HT1080 (cell line): ENCODE results near the gene DFFA.

RAMPAGE:
- cytosol, long total RNA, result no peak
- long total RNA, result no peak
- nucleus, long total RNA, result no peak
Observed at GRCh38 chr1:9437341-9437715, 101.9 kb upstream of the SLC25A33 start.

RAMPAGE:
- cytosol, long total RNA, result no peak
- long total RNA, result no peak
- nucleus, long total RNA, result no peak
Observed at GRCh38 chr1:9440658-9440966, 98.7 kb upstream of the SLC25A33 start.

GRCh38 chr1:9502927-9503718 is 36.1 kb upstream of the SLC25A33 start:
RAMPAGE:
- cytosol, long total RNA, result no peak
- long total RNA, result no peak
- nucleus, long total RNA, result no peak

RAMPAGE:
- cytosol, long total RNA, result no peak
- long total RNA, result no peak
- nucleus, long total RNA, result no peak
Observed at GRCh38 chr1:9556027-9556370, 16.7 kb downstream of the SLC25A33 start.

DNA sequence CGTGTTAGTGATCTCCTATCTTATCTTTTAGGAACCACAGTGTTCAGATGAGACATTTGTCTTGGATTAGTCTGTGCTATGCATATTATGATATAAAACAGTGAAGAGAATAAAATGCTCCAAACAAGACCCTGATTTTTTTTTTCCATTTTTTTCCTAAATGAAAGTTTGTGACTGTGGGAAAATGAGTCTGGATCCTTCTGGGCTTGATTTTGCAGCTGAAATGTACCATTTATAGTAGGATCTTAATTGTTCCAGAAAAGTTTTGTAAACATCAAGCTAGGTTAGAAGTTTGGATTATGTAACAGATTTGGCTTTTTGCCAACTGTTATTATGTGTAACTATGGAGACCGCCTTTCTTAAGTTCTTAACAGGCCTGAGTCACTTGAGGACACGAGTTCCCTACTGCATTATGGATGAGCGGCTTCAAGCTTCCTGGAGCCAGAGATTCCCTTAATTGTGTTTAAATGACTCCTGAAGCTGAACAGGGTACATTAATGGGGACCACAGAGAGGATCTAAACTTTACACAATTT is 22.1 kb downstream of the SLC25A33 start:
RAMPAGE:
- cytosol, long total RNA, result no peak
- long total RNA, result no peak
- nucleus, long total RNA, result no peak

DNA sequence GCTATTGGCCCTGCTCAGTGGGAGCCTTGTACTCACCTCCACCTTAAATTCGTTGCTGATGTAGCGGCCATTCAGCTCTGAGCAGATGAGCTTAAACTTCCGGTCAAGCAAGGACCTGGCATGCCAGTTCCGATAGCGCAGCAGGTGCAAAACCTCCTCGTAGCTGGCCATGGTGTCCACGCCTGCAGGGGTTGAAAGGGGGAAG is 81.7 kb downstream of the PIK3CD start:
RAMPAGE:
- cytosol, long total RNA, result no peak
- long total RNA, result no peak
- nucleus, long total RNA, result no peak

DNA sequence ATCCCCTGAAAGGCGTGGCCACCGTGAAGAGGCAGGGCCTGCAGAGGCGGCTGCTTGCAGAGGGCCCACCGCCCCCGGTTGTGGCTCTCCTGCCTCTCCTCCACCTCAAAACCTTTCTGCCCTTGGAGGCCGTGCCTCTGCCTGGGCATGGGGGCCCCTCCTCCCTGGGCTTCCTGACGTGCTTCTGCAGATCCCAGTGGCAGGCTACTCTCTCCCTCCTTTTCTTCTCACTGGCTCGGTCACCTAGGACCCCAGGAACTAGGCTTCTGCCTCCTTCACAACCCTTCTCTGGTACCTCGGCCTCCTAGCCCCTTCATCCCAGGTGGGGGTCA is 16.2 kb downstream of the CLSTN1 start:
RAMPAGE:
- cytosol, long total RNA, result no peak
- long total RNA, result no peak
- nucleus, long total RNA, result no peak

DNA sequence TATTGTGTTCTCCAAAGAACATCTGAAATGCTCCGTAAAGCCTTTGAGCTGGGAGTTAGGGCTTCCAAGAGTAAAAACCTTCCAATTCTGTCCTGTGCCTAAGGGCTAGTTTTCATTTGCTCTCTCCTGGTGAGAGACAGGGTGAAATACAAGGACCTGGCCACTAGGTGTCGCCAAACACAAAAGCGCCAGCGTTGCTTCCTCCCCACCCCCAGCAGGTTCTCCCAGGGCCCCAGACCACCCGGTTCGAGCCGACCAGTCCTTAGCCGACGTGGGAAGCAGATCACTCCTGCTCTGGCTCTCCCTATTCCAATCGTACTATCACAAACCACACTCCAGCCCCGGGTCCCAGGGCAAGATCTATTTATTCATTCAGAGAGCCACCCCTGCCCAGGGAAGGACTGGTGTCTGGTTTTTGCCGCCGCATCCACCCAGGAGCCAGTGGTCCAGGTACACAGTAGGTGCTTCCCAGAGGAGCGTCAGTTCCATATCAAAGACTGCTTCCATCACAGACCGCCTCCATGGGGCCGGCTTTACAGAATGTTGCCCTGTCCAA is 35.1 kb downstream of the CTNNBIP1 start:
RAMPAGE:
- cytosol, long total RNA, result no peak
- long total RNA, result no peak
- nucleus, long total RNA, result no peak

GRCh38 chr1:9929185-9929963 is 13.8 kb downstream of the LZIC start:
RAMPAGE:
- cytosol, long total RNA, result no peak
- long total RNA, result no peak
- nucleus, long total RNA, result no peak

GRCh38 chr1:9961085-9961726 is 17.9 kb downstream of the NMNAT1 start:
RAMPAGE:
- cytosol, long total RNA, result no peak
- long total RNA, result no peak
- nucleus, long total RNA, result no peak

GRCh38 chr1:10197039-10197376 is 13.4 kb upstream of the KIF1B start:
RAMPAGE:
- cytosol, long total RNA, result no peak
- long total RNA, result no peak
- nucleus, long total RNA, result no peak

DNA sequence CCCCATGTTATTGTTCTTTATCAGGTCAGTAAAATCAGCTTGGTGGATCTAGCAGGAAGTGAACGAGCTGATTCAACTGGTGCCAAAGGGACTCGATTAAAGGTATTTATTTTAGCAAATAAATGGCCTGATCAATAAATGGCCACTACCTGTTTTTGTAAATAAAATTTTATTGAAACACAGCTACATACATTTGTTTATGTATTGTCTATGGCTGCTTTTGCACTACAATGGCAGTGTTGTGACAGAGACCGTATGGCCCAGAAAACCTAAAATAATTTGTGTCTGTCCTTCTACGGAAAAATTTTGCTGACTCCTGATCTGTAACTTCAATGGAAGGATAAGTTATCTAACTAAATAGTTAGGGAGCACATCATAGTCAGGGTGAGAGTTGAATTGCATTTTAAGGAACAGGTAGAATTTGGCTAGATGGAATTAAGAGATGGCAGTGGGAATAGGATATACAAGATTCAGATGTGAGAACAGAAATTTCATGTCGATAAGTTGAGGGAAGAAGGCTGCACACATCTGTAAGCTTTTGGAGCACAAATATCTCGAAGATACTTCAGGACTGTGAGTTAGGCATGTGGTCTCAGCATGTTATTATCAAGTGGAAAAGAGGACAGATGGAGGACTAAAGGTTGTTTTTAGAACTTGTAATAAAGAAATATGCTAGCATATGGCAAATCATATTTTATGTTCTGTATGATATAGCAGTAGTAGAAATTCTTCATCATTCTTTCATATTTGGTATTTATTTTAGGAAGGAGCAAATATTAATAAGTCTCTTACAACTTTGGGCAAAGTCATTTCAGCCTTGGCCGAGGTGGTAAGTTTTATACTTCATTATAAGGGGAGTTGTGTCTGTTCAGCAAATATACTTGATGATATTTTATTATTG is 61.4 kb downstream of the KIF1B start:
RAMPAGE:
- cytosol, long total RNA, result no peak
- long total RNA, result no peak
- nucleus, long total RNA, result no peak

DNA sequence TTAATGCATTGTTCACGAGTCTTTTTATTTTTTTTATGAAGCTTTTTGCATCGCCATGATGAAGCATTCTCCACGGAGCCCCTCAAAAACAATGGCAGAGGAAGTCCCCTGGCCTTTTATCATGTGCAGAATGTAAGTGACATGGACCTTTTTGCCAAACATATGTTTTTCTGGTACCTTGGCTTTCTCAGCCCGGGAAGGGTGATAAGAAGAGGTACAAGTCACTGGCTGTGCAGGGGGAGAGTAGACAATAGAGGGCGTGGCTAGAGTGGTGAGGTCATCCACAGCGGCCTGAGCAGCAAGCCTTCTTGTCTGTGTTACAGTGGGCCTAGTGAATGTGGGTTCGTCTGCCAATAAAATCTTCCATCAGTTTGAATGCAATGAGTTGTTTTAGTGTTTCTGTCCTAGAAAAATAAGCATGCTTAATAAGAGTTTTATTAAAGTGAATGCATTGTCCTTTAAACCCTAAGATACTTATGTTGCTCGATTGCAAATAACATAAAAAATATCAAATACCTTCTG is 59.1 kb upstream of the PGD start:
RAMPAGE:
- cytosol, long total RNA, result no peak
- long total RNA, result no peak
- nucleus, long total RNA, result no peak

GRCh38 chr1:10388214-10388657 is 10.6 kb upstream of the PGD start:
RAMPAGE:
- cytosol, long total RNA, result no peak
- long total RNA, result no peak
- nucleus, long total RNA, result no peak

DNA sequence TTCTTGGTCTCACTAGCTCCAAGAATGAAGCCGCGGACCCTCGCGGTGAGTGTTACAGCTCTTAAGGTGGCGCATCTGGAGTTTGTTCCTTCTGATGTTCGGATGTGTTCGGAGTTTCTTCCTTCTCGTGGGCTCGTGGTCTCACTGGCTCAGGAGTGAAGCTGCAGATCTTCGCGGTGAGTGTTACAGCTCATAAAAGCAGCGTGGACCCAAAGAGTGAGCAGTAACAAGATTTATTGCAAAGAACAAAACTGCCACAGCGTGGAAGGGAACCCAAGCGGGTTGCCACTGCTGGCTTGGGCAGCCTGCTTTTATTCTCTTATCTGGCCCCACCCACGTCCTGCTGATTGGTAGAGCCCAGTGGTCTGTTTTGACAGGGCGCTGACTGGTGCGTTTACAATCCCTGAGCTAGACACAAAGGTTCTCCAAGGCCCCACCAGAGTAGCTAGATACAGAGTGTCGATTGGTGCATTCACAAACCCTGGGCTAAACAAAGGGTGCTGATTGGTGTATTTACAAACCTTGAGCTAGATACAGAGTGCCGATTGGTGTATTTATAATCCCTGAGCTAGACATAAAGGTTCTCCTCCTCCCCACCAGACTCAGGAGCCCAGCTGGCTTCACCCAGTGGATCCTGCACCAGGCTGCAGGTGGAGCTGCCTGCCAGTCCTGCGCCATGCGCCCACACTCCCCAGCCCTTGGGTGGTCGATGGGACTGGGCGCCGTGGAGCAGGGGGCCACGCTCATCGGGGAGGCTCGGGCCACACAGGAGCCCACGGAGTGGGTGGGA is 4.4 kb upstream of the CENPS start:
RAMPAGE:
- cytosol, long total RNA, result no peak
- long total RNA, result no peak
- nucleus, long total RNA, result no peak

GRCh38 chr1:10457707-10458445 is 8.0 kb downstream of the CORT start:
RAMPAGE:
- cytosol, long total RNA, result no peak
- long total RNA, result no peak
- nucleus, long total RNA, result no peak

GRCh38 chr1:10472142-10473054 is at the start of gene DFFA:
TSS of gene DFFA (minus strand) at chr1:10472529.
RAMPAGE:
- cytosol, long total RNA, result start-site peak on the minus strand at chr1:10472465-10472548, 1,003 and 1,124 reads in 2 replicates
- long total RNA, result start-site peak on the minus strand at chr1:10472465-10472533, 538 reads
- nucleus, long total RNA, result start-site peak on the minus strand at chr1:10472484-10472533, 184 and 60 reads in 2 replicates

GRCh38 chr1:10720157-10721104 is 76.0 kb downstream of the CASZ1 start:
RAMPAGE:
- cytosol, long total RNA, result no peak
- long total RNA, result no peak
- nucleus, long total RNA, result no peak

DNA sequence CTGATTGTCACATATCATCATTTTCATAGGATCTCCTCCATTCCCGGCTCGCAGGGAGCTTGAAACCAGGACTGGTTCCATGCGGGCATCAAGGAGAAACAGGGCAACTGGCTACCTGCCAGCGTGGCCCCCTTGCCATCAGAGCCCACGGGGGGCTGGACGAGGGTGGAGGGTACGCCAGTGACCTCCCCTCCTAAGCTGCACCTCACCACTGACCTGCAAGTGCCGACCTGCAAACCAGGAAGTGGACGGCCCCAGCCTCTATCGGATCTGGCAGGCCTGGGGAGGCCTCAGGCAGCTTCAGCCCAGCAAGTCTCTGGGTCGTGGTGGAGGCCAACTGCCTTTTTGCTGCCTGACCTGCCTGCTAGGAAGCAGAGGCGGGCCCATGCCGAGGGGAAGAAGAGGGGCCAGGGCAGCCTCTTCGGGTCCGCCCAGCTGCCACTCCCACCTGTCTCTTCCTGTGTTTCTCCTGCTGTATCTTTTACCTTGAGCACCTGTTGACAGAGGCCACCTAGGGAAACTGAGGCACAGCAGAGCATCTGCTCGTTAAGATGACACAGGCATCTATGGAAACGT is 74.9 kb downstream of the CASZ1 start:
RAMPAGE:
- cytosol, long total RNA, result no peak
- long total RNA, result no peak
- nucleus, long total RNA, result no peak

DNA sequence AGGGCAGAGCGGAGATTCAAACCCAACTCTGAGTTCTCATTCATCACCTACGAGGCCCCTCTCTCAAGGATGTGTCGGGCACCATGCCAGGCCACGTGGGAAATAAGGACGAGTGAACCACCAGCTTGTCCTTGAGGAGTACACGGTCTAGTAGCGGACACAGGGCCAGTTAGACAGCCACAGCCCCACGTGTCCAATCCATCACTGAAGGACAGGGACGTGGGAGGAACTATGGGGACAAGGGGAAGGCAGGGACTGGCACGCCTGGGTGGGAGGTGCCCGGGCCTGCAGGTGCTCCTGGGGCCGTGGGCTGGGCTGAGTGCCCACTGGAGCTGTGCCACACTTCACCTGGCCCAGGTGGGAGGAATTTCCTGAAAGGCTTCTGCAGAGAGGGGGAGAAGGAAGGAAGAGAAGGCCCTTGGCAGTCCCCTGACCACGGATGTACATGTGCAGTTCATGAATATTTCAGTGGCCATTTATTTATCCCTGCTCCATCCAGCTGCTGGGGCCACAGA is 59.8 kb downstream of the CASZ1 start:
RAMPAGE:
- cytosol, long total RNA, result no peak
- long total RNA, result no peak
- nucleus, long total RNA, result no peak